Diencephalon (tissue), 2 donors: ENCODE measurements around the gene WTAP.

GRCh38 chr6:158771130-158771641 is 48.0 kb downstream of the EZR start:
- RAMPAGE, long total RNA, result no peak

- RAMPAGE, long total RNA, result no peak
Measured at GRCh38 chr6:158789190-158789905, 29.8 kb downstream of the EZR start.

DNA sequence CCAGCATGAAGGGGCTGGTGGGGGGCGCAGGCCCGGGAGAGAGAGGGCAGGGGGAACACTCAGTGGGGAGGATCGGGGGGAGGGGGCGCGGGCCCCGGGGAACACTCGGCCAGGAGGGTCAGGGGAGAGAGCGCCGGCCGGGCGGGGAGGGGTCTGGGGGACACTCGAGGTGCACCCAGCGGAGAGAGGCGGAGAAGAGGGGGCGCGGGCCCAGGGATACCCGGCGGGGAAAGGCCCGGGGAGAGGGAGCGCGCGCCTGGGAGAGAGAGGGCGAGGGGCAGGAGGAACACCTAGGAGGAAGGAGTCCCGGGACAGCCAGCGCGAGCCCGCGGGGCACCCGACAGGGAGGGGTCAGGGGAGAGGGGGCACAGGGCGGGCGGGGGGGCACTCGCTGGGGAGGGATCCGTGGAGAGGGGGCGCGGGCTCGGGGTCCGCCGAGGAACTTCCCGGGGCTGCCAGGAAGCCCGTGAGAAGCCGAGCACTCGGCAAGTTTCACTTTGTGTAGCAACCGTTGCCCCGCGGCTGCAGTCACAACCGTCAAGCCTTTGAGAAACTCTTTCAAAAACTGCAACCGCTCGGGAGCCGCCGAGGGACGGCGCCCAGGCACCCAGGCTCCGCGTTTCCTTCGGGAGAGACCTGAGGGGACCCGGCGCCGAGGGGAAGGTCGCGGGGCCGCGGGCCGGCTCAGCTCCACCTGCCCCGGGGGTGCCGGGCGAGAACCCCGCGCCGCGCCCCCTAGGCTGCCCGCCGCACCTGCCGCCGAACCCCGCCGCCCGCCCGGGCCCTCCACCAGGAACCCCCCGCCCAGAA is 490 bp downstream of the EZR start:
- RAMPAGE, long total RNA, result no peak

DNA sequence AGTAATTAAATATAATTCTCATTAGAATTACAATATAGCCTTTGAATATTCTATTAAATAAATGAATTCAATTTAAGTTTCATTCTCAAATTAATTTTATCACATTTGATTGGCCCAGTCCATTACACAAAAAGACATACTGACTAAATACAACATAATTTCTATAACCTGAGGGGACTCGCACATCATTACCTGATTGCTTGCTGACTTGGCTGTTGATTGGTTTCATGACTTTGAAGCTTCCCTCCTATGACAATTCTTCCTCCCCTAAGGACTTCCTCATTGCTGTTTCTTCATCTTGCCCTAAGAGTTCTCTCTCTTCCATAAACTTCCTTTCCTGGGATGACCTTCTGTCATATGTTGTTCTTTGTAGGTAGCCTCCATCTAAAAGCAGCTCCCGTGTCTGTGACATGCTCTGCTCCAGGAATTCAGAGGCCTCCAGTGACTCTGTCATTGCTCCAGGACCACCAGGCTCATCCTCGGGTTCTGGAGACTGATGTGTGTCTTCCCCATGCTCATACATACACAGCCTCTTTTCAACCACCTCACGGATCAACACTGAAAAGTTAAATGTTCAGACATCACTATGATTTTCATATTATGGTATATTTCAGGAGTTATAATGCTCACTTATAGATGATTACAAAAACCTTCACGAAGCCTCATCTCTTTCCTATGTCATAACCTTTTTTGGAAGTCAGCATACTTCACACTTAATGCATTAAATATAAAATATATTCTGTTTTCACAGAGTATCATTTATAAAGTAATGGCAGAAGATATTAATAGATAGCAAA is 22.5 kb downstream of the RSPH3 start:
- RAMPAGE, long total RNA, result no peak

- RAMPAGE, long total RNA, result no peak
Measured at GRCh38 chr6:158982414-158982963, 17.5 kb downstream of the RSPH3 start.

DNA sequence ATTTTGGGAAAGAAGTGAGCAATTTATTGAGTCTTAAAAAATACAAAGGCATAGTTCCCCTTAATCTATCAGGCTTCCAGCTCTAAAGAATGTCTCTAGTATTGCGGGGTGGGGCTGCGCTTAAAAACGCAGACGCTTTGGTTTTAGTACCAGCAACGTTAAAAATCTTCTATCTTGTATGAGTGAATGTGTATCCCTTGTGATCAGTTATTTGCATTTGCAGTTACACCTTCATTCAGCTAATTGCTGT is 302 bp upstream of the RSPH3 start:
- RAMPAGE, long total RNA, result no peak

GRCh38 chr6:159042047-159043076 is 2.4 kb downstream of the TAGAP start:
- RAMPAGE, long total RNA, result no peak

DNA sequence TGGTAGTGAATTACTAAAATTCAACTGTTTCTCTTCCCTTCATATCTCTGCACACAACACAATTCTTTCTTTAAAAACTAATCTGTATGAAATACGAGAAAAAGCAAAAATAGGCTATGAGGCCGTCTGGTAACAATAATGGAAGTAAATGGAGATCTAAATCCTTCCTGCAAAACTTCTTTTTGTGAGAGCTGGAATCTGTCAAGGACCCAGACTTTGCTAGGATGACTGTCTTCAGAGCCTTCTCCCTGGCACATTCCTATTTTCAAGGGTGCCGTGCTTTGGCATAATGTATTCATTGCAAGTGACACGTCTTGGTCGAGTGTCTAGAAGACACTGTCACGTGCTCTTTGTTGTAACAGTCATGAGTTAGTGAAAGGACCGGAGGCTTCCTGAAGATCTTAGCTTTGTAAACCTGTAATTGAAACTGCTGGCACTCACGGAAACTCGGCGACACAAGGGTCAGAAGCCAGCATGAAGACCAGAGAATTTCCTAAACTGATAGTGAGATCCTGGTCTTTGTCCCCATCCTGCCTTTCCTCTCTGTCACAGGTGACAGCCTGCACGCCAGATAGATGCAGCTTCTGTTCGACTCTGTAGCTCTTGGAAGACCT is 19.6 kb upstream of the TAGAP start:
- RAMPAGE, long total RNA, result no peak

- RAMPAGE, long total RNA, result no peak
Measured at GRCh38 chr6:159068857-159069421, 24.1 kb upstream of the TAGAP start.

GRCh38 chr6:159117497-159117999 is 51.7 kb upstream of the FNDC1 start:
- RAMPAGE, long total RNA, result no peak

DNA sequence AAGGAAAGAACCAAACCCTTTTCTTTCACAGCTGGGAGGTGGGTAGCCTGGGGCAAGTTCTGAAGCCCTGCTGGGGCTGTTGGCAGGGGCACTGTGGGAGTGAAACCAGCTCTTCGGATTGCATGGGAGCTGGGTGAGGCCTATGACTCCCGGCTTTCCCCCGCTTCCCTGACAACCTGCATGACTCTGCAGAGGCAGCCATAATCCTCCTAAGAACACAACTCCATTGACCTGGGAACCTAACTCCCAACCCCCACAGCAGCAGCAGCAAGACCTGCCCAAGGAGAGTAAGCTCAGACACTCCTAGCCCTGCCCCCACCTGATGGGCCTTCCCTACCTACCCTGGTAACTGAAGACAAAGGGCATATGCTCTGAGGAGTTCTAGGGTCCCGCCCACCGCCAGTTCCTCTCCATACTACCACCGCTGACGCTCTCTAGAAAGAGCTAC is 37.5 kb downstream of the SOD2 start:
- RAMPAGE, long total RNA, result no peak

GRCh38 chr6:159686693-159687258 is 6.3 kb downstream of the SOD2 start:
- RAMPAGE, long total RNA, result no peak

DNA sequence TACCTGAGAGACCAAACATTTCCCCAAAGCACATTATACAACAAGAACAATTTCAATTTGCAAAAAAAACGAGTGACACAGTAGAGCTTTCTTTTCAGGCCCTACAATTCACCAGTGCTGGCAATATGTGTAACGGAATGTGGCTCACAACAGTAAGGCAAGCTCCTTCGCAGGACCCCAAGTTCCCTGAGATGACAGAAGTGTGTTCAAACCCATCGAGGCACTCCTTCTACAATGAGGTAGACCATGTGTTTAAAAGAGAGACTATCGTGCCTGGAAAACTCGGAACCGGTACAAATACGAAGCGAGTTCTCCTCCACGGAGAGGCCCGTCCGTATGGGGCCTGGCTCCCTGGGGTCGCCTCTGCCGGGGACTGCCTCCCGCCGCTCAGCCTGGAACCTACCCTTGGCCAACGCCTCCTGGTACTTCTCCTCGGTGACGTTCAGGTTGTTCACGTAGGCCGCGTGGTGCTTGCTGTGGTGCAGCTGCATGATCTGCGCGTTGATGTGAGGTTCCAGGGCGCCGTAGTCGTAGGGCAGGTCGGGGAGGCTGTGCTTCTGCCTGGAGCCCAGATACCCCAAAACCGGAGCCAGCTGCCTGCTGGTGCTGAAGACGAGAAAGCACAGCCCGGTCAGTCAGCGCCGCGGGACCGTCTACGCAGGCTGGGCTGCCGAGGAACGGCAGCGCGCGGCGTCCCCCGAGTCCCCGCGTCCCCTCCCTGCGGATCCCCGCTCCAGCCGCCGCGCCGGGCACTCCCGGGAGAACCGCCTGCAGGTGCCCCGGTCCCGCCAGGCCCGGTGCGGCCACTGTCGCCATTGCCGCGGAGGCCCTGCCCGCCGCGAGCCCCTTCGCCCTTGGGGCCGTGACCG is 549 bp downstream of the SOD2 start:
- RAMPAGE, long total RNA, result no peak

DNA sequence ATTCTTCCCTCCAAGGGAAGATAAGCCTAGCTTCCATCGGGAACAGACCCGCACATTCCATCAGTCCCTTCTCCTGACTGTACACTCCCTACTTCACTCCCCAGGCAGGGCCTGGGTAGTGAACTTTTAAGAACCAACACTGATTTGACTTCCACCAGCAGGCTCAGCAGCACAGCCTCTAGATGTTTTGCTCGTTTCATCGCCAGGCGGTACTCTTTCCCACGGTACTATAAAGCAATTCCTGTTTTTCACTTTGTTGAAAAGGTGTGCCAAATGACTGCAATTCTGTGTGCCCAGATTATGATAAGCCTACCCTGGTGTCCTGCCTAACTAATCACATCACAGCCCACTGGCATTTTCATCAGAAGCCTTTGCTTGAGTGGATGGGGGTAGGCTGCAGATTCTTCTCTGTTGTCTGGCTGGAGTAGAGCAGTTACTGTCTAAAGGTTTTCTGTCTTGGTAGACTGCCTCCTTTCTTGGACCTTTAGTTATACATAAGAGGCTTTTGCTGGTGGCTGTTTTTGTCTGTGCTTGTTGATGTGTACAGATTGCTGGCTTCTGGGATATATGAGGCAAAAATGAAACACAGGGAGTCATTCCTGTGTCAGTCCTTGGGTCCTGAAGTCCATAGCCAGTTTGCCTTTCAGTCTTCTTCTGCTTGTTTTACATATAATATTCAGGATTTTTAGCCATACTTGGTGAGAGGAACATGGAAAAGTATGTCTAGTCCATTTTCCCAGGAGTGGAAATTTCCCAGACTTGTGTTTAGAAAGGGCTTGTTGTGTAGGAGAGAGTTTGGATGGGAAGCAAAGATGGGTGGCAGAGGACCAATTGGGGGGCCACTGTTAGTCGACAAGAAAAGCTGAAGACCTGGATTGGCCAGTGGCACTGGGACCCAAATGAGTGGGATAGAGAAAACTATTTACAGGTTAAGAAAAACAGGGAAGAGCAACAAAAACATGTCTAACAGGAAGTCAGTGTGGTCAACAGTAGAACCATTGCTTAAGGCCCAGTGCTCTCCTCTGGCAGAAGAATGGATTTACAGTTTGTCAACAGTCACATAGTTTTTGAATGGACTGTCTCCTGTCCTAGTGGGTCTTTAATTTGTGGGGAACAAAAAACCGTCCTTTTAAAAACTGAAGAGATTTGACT is 12.6 kb upstream of the WTAP start:
- RAMPAGE, long total RNA, result no peak

DNA sequence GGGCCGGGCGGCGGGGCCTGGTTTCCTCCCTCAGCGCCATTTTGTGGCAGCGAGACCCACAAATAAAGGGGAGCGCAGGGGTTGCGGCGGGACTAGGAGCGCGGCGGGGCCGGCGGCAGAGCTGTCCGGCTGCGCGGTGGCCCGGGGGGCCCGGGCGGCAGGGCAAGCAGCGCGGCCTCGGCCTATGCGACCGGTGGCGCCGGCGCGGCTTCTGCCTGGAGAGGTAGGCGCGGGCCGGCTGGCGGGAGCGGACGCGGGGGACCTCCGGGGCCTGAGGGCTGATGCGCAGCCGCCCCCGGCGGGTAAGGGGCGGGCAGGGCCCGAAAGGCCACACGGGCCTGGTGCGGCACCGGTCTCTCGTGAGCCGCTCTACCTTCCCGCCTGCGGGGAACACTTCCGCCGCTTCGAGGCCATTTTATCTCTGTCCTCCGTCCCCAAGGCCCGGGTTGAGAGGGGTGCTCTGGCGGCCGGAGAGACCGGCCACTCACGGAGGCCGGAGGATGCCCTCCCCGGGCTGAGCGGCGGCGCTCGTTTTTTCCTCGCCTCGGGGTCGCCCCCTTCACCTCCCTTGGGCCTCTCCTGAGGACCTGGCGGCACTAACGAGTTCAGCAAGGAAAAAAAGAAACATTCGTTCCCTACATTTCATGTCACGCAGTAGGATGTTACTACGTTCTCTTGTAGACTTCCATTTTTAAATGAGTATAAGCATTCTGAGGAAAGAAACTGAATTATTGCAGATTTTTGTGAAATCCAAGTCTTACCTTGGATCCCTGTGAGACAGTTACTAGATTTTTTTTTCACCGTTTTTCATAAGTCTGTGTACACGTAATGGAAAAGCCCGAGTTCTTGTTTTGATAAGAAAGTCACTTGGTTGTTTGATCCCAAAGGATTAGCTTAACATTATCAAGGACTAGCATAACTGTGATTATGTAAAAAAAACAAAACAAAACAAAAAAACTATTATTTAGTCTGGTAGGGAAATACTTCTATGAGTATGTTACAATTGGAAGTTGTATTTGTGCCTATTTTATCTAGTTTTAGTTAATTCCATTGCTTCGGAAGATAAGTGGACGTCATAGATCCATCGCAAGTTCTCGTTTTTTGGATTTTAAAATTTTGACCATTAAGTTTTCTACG is at the start of gene WTAP:
TSS of gene WTAP (plus strand) at position 26 of the 1,137 bp plus-strand sequence.
- RAMPAGE, long total RNA, result no peak

DNA sequence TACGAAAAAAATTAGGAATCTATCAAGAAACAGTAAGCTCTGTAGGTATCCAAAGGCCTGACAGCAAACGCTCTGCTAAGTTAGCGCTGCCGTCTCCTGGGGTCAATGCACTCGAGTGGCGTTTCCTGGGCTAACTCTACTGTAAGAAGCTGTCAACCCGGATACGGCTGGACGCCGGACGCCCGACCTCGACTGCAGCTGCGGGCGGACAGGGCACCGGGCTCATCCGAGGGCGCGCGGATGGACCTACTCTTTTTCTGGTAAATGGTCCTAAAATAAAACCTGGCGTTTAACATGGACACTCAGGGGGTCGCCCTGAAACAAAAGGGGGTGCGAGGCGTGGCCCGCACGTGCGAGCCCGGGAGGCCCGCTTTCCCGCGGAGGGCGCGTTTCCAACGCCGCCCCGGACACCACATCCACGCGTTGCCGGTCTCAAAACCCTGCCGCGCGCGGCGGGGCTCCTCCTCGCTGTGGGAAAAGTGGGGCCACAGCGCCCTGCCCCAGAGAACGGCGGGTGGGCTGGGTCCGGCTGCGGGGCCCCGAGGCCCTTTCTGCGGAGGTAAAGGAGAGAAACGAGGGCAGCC is 558 bp downstream of the TCP1 start:
- RAMPAGE, long total RNA, result no peak

DNA sequence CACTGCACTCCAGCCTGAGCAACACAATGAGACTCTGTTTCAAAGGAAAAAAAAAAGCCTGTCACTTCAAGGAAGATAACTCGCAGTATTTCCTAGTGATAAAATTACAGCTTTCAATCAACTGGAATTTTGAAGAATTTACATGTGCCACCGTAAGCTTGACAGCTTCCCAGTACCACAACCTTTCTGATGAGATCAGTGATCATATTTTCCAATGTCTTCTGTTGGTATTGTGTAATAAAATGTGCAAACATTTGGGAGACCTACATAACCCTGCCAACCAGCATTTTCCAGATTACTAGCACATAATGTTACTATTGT is 7.2 kb downstream of the PNLDC1 start:
- RAMPAGE, long total RNA, result no peak

DNA sequence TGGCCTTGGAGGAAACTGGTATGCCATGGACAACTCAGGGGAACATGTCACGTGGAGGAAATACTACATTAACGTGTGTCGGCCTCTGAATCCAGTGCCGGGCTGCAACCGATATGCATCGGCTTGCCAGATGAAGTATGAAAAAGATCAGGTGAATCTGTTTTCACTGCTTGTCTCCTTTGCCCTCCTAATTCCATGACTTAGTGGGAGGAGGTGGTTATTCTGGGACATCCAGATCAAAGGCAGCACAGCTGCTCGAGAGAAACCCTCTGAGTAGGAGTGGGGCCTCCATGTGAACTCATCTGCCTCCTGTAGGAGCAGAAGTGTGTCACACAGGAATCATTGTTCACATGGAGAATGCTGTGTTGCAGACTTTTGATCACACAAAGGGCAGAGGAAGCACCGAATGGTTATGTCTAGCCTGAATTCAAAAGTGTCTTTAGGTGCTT is 73.2 kb upstream of the SLC22A1 start:
- RAMPAGE, long total RNA, result no peak

GRCh38 chr6:160073909-160074398 is 47.7 kb upstream of the SLC22A1 start:
- RAMPAGE, long total RNA, result no peak

DNA sequence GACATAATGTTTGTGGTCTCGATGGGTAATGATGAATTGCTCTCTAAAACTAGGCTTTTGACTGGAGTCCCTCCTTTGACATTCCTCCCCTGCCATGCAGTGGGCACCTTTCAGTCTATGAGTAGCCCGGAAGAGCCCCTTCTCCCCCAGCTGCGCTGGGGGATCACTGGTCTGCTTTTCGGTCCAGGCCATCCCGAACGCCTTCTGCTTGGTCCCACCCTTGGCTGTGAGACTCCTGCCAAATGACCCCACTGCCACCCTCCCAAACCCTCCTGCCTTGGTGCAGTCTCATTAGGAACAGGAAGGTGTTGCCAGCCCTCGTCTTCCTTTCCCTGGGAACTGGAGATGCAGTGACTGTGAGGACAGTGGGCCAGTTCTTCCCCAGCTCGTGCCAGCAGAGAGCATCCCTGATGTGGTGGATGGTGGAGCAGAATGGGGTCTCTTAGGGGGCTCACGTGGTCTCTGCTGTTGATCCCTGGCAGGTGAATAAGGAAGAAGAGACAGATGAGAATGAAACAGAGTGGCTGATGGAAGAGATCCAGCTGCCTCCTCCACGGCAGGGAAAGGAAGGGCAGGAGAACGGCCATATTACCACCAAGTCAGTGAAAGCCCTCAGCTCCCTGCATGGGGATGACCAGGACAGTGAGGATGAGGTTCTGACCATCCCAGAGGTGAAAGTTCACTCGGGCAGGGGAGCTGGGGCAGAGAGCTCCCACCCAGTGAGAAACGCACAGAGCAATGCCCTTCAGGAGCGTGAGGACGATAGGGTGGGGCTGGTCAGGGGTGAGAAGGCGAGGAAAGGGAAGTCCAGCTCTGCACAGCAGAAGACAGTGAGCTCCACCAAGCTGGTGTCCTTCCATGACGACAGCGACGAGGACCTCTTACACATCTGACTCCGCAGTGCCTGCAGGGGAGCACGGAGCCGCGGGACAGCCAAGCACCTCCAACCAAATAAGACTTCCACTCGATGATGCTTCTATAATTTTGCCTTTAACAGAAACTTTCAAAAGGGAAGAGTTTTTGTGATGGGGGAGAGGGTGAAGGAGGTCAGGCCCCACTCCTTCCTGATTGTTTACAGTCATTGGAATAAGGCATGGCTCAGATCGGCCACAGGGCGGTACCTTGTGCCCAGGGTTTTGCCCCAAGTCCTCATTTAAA is 17.0 kb upstream of the SLC22A1 start:
- RAMPAGE, long total RNA, result no peak